ENCODE results near the genes SMIM31, TRIM61, ANXA10 and DDX60.

DNA sequence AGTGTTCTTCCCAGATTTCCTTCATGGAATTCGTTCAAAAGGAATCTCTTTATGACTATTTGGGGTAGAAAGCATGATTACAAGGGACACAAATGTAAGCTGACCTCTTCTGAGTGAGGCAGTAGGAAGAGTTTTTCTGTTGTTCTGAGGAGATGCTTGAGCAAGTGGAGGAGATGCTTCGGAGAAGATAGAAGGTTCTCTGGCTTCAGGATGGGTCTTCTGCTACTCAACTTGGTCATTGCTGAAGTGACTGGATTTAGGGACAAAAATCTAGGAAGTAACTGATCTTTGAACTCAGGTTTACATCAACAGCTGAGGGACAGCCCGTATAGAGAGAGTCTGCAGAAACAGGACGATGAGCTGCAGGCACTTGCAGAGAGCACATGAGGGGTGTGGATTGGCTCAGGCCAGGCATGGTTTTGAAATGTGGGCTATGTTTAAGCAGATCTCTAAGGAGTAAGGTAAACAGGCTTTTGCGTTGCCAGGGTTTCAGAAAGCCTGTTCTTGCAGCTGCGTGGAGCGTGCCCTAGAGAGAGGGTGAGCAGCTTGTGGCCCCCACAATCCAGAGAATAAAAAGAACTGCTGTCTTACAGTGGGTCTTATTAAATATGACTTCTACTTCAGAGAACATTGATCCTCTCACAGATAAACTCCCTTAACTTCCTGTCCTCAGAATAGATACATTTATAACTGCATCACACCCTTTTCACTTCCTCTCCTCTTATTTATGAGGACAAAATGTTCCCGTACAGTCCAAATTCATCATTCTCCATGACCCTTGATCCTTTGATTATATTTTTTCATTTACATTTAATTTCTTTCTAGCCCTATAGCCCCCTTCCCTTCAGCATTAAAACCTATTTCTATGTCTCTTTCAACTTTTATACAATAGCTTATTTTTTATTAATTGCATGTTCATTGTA is 64.0 kb downstream of the TMA16 start:
- PRO-cap = no peak

DNA sequence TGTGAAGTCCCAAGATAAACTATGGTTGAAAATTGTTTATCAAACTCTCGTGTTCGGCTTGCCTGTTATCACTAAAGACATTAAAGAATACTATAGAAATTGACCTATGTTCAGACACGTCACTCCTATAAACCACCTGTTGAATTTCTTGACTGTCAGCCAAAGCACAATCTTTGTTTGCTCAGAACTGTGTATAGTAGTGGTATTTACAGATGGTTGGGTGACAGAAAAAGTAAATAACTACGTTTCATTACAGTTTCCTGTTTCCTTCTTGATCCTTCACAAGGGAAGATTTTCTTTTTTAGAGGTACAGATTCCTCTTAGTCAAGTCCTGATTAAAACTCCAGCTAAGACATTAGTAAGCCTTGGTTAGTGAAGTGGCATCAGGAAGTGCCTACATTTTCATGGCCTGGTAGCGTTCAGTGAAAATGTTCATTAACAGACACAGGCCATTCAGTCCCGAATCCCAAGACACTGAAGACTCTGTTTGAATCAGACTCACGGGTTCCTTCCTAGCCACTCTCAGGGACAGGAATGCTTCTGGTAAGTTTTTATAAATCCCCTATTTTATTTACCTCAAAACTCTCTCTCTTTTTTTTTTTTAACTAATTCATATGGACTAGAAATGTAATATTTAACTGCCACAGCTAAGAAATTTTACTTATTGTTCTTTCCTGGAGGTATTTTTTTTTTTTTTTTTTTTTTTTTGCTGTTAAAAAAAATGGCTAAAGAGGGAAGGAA is at the start of gene SMIM31:
SMIM31 (plus strand) TSS at position 263 of the 741 bp plus-strand sequence.
- PRO-cap = bidirectional peak, plus-strand start at position 184 of the sequence, minus-strand start at position 73 of the sequence; unidirectional peak, plus-strand start at position 456 of the sequence

GRCh38 chr4:164977229-164978041 is at the start of gene TRIM61:
TSS of gene TRIM61 (minus strand) at chr4:164977657.
- PRO-cap = bidirectional peak, plus-strand start at chr4:164977727, minus-strand start at chr4:164977627

DNA sequence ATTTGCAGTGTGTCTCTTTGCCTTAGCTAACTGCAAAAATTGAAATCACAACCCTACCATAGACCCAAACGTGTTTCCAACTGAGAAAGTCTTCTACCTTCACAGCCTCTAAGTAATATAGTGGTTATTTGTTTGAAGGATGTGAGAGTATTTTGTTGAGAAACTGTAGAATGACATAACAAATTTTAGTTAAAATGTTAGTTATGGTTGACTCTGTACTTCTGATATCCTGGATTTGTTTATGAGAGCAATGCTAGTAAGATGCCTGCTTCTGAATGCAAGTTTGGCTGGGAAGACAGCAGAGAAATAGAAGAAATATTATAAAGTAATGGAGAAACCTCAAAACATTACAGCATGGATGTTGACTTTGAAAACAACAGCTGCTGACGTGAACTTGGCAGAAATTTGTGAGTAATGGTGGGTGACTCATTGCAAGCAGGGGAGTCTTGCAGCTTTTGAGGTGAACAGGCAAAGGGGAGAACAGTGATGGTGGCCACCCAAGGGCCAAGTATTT is 7.8 kb downstream of the KLHL2 start:
- PRO-cap = no peak

DNA sequence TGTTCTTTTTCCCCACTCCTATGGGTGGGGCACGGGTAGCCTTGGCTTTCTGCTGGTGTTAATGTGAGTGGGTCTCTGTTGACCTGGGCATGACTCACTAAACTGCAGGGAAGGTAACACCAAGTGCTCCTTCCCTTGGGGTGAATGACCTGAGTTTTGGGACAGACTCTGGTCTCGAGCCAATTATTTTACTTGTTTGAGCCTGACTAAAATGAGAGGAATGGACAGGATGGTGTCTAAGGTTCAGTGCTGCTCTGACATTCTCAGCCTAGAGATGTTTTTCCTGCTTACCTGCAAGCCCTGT is 14.6 kb downstream of the KLHL2 start:
- PRO-cap = no peak

DNA sequence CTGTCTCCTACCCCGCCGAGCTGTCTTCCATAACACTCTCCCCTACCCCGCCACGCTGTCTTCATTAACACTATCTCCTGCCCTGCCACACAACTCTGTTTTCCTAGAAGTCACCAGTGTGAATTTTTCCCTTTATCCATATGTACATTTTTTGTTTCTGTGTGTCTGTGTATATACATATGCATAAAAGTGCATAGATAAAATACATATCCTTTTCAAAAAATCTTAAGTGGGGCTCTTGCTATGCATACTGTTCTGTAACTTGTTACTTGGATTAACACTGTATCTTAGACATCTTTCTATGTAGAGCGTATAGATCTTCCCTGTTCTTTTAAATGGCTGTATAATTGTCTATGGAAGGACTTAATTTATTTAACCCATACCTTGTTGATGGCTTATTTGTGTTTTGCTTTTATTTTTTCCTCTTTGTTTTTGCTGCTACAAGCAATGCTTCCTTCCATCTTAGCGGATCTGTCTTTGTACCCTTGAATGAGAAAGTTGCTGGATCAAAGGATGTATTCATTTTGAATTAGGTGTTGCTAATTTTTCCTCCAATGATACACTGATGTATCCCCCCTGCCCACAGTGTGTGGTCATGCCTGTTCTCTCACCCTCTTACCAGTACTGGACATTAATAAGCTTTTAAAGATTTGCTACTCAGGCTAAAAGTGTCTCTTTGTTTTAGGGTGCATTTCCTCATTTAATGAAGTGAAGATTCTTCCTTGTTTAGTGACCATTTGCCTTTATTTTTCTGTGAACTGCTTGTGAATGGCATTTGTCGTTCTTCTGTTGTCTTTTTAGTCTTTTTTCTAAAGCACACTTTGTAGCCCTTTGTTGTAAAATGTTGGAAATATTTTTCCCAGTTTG is 4.8 kb downstream of the MSMO1 start:
- PRO-cap = no peak

GRCh38 chr4:165364559-165364897 is 14.3 kb upstream of the CPE start:
- PRO-cap = no peak

DNA sequence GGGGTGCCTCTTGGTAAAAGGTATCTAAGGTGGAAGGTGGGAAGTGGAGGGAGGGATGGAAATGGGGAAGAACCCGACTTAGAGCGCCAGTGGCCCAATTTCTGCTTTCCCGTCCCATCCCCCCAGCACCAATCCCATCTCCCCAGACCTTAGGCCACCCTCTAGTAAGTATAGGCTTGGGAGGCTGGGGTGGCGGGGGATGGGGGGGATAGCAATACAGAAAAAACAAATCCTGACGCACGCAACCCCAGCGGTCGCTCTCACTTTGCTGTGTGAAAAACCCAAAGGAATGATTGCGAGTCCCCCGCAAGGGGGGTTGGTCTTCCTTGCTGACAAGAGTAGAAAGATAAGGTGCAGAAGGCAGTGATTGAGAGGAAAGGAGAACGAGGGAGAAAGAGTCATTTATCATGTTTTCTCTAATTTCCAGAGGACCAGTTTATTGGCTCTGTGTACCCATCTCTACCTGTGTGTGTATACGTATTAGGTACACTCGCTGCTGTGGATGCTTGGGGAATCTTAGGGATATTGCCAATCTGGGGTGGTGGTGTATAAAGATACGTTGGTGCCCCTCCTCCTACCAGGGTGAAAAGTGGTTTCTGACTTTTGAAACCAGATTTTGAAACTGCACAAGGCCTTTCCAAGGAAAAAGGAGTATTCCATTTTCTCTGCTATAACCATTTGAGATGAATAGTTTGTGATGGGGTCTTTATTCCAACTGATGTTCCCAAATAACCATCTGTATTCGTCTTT is 995 bp downstream of the CPE start:
- PRO-cap = no peak

GRCh38 chr4:165493466-165493790 is 114.6 kb downstream of the CPE start:
- PRO-cap = no peak

DNA sequence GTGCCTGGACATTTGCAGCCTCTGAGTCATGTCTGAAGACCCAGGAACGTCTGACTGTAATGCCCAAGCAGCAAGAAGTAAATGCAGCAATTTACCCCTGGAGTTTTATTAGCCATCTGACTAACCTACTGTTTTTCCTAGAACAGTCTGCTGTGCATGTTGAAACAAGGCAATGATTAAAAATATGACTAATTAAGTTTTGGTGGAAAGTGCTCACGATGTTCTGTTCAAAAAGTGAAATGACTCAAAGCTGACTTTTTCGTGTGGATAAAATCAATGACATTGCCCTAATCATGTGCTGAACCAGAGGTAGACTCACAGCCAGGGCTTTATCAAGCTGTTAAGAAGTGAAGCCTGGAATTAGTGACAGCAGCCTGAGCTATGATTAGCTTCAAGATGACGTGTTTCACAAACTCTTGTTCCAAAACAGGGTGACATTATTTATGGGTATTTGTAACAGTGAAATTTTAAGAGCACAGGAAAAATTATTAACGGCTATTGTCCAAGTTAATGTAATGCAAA is 201.7 kb downstream of the CPE start:
- PRO-cap = no peak

DNA sequence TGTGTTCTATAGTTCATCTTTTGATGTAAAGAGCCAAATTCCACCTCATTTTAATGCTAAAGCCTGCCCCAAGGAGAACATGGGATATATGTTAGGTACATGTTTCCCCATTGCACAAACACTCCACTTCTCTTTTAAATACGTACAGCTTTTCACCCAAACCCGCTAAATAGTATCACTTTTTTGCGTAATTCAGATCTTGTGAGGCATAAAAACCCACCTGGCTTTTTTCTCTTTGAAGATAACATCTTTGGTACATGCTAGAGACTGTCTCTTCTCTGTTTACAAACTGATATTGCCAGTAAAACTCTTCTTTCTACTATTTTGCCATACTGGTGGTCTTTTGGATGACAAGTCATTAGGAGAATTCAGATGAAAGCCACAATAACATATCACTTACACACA is 608.4 kb downstream of the TLL1 start:
- PRO-cap = no peak

- PRO-cap = unidirectional peak, minus-strand start at chr4:166522281
These were observed 649.0 kb downstream of the TLL1 start for GRCh38 chr4:166522123-166522354.

- PRO-cap = no peak
These were observed at the start of gene ANXA10 for GRCh38 chr4:168092408-168092930. TSS of gene ANXA10 (plus strand) at chr4:168092537.

DNA sequence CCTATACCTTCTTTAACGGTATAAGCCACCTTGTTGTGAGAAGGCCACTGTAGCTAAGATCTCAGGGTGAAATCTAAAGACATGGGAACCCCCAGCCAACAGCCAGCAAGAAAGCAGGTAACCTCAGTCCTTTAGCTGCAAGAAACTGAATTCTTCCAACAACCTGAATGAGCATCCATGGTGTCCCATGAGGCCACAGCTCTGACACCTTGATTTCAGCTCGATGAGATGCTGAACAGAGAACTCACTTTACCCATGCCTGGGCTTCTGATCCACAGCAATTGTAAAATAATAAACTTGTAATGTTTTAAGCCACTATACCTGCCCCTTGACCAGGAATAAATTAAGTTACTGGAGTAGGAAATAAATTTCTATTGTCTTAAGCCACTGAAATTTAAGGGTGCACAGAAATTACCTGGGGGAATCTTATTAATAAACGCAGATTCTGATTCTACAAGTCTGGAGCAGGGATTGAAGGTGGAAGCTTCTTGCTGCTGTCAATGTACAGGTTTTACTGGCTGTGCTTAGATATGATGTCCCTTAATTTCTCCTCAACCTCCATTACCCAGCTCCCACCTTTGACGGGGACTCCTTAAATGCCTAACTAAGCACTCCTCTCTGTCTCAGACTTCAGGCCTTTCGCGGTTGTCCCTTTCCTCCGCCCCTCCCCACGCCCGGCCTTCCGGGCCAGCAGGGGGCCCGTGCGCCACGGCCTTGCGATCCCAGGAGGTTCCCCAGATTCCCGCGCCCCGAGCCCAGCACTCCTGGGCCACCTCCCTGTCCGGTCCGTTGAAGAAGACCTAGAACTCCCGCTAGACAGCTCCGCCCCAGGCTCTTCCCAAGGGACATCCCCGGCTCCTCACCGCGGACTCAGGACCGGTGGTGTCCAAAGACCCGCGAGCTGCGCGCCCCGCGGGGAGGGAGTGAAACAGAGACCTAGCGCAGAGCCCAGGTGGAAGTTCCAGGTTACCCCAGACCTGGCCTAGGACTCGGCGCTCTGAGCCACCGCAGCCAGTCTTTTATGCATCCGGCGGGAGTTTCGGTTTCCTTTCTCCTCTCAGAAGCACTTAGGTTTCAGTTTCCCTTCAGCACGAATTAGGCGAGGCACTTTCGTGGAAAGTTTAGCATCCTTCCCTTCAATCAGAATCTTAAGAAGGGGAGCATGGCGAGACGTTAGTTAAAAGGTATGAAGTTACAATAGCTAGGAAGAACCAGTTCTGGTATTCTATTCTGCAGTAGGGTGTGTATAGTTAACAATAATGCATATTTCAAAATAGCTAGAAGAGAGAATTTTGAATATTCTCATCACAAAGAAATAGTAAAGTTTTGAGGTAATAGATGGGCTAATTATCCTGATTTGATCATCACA is at the start of gene DDX60:
DDX60 (minus strand) TSS at position 994 of the 1,369 bp plus-strand sequence.
- PRO-cap = bidirectional peak, plus-strand start at position 789 of the sequence, minus-strand start at position 773 of the sequence; bidirectional peak, plus-strand start at position 1,139 of the sequence, minus-strand start at position 1,021 of the sequence

DNA sequence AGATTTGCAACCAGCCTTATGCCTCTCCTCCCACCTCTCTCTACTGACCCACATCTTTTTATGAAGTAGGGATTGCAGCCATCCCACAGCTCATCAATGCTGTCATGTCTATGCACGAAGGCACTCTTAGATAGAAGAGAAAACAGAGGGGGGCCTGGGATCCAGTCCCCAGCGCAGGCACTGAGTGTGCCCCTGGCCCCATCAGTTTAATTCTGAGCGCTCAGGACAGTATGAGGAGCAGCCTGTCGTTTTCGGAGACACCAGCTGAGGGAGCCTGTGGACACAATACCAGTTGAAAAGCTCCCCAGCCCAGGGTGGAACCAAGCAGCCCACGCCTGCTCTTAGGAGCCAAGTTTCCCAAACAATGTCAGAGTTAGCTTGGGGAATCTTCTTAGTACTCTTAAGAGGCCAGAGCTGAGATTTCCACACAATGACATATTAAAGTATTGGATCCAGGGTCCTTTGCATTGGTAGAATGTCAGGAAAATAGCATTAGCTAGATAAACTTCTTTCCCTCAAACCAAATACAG is 88.7 kb downstream of the PALLD start:
- PRO-cap = no peak

GRCh38 chr4:168630788-168631292 is 134.0 kb downstream of the PALLD start:
- PRO-cap = no peak

DNA sequence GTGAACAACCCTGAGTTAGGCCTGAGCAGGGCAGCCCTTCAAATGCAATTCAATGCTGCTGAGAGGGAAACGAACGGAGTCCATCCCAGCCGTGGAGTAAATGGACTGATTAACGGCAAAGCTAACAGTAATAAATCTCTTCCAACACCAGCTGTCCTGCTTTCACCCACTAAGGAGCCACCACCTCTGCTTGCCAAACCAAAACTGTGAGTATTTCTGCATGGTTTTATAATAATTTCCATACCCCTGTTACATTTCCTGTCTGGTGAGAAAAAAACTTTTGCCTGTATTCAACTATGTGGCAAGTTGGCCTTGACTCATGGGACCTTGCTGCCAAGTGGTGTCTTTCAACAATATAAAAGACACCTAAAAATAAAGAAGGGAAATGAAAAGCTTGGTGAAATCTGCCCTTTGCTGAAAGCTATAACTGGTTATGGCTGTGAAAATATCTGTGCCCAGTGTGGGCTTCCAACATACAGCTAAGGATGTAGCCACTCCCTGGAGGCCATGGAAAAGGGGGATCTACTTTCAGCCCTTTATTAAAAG is 214.9 kb downstream of the PALLD start:
- PRO-cap = no peak

- PRO-cap = no peak
These were observed 226.0 kb downstream of the CBR4 start for GRCh38 chr4:168784042-168784479.

GRCh38 chr4:168815234-168815995 is 194.6 kb downstream of the CBR4 start:
- PRO-cap = no peak

- PRO-cap = no peak
These were observed 172.1 kb downstream of the CBR4 start for GRCh38 chr4:168837800-168838516.

Data from jejunum (tissue), 1 donor.